ENCODE measurements around a stretch of chr15.

DNA sequence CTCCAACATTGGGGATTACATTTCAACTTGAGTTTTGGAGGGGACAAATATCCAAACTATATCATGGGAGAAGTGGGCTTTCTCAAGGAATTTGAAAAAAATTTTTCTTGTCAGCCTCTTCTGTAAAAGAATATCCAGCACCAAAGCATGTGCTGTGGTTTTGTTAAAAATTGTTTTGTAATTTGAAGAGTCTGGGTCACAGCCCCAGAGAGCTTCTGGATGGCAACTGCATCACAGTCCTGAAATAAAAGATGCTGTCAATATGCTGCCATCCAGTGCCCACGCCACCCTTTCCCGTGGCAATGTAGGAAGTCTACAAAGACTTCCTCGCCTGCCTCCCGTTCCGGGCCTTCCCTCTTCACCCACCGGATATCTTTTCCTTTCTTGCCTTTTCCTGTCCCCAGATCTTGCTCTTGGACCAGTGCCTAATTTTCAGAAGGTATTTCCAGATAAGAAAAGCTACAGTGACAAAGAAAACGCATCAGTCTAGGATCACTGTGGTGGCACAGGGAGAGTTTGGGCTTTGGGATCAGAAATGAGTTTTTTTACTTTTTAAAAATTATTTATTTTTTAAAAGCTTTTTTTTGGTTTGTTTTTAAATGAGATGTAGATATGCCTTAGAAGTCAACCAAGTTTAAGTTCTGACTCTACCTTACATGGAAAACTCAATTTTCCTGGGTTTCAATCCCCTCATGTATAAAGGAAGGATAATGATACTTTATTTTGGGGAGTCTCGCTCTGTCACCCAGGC is 99.9 kb downstream of the SKOR1 start:
- RRBS: no CpG with 5 or more reads among the region's 8 CpGs

DNA sequence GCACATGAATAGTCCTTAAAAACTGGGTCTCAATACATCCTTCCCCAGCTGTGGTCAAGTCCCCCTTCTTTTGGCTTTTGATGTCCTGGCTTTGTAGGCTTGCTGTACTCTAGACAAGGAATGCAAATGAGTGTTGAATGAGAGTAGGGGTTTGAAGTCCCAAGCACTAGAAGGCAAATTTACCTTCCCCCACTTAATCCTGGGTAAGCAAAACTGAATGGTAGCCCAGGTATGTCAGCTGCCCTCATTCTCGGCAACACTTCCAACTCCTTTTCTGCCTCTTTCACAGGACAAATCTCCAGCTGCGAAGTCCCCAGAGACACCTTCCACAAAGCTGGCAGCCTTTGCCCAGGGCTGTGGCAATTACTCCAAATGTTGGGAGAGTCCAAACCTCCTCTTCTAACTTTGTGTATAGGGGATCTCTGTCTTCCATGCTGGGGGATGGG is 92.8 kb upstream of the PIAS1 start:
- RRBS: no CpG with 5 or more reads among the region's 2 CpGs

- RRBS: no CpG with 5 or more reads among the region's 5 CpGs
Measured at GRCh38 chr15:68045967-68046388, 8.1 kb upstream of the PIAS1 start.

DNA sequence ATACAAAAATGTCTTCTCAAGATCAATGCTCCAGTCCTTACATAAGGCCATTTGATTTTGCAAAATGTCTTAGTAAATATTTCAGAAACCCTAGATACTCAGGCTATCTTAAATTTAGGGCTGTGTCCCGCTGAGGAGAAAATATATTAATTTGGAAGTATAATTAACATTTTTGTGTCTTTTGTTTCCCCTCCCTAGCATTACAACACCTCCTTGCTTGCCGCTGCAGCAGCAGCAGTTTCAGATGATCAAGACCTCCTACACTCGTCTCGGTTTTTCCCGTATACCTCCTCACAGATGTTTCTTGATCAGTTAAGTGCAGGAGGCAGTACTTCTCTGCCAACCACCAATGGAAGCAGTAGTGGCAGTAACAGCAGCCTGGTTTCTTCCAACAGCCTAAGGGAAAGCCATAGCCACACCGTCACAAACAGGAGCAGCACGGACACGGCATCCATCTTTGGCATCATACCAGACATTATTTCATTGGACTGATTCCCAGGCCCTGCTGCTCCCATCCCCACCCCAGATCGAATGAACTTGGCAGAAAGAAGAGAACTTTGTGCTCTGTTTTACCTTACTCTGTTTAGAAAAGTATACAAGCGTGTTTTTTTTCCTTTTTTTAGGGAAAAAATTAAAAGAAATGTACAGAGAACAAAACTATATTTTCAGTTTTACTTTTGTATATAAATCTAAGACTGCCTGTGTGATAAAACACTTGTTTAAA is 17.6 kb downstream of the CALML4 start:
- RRBS: no CpG with 5 or more reads among the region's 10 CpGs

GRCh38 chr15:68271744-68272706 is 5.5 kb upstream of the FEM1B start:
- RRBS: no CpG with 5 or more reads among the region's 14 CpGs

- RRBS: no CpG with 5 or more reads among the region's 1 CpG
Measured at GRCh38 chr15:68272707-68273083, 4.8 kb upstream of the FEM1B start.

DNA sequence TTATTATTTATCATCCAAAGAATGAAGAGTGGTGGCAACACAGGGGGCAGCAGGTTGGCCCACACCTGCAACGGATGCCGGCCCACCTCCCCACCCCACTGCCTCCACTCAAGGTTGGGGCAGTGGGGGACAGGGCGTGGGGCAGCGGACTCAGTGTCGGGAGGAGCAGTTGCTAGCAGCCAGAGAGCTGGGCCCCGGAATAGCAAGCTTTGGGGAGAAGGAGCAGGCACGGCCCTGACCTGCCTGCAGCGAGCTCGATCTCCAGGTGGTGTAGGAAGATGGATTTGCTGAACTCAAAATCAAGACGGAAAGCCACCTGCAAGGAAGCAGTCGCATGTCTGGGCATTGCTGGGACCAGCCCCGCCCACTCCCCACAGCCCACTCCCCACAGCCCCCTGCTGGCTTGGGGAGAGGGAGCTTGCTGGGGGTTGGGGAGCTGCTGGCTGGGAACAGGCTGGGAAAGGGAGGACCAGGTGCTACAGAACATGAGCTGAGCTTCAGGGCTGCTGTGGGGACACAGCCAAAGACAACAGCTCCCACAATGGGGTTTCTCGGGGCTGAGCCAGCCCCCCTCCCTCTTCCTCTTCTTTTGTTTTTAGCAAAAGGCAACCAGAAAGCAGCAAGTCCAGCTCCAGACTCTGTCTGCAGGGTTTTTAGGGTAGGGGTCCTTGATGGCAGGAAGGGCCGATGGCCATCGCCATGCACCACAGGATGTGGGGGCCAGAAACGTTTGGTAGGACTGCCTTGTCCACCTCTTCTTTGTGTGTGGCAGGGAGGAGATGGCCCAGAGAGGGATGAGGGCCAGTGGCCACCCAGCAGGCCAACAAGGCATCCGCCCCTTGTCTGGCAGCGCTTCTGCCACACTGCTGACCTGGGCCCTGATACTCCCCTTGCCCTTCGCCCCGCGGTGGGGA is 38.1 kb downstream of the FEM1B start:
- RRBS: no CpG with 5 or more reads among the region's 21 CpGs

- RRBS: no CpG with 5 or more reads among the region's 4 CpGs
Measured at GRCh38 chr15:68421880-68422131, 10.2 kb downstream of the ITGA11 start.

DNA sequence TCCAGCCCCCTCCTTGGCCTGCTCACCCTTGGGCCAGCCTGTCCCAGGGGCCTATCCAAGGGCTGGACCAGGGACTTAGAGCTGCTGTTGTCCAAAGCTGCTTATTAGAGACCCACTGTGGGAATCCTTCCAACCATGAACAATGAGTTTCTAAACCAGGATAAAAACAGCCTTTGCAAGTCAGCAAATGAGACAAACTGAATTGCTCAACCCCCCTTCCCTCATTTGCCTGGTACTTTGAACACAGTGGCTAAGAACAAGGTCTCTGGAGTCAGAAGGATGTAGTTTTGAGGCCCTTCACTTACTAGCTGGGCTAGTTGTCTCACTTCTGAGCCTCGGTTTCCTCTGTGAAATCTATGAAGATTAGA is 44.8 kb downstream of the ANP32A start:
- RRBS: no CpG with 5 or more reads among the region's 1 CpG

DNA sequence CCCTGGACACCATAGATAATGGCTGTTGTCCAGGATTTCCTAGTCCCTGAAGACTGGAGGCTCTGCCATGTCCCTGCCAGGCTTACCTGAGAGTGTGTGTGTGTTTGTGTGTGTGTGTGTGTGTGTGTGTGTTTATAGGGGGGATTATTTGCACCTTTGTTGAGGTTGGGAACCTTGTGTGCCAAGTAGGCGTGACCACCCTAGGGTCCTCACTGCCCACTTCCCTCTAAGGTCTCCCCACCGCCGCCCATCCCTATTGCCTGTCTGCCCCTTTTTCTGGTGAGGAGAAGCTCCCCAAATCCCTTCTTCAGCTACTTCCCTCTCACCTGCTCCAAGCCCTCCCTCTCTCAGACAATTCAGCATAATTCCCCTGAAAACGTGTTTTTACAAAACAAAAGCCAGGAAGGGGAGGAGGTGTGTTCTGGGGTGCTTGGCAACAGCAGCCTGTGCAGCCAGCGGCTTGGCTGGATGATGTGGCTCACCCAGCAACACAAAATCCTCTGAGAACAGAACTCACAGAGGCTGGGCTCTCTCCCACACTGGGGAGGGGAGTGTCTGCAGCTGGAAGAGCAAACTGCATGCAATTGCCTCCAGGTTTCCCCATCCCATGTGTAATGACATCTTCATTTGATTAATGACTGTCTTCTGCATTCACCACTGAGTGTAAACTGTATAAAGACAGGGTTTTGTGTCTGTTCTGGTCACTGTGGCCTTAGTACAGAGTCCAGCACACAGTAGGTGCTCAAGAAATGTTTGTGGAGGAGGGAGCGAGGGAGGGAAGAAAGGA is 70.3 kb upstream of the GLCE start:
- RRBS: no CpG with 5 or more reads among the region's 6 CpGs

GRCh38 chr15:69255731-69256223 is 42.9 kb upstream of the PAQR5 start:
- RRBS: no CpG with 5 or more reads among the region's 10 CpGs

GRCh38 chr15:69296473-69297267 is 2.0 kb upstream of the PAQR5 start:
- RRBS: no CpG with 5 or more reads among the region's 9 CpGs

- RRBS: no CpG with 5 or more reads among the region's 7 CpGs
Measured at GRCh38 chr15:69444723-69445034, 7.9 kb upstream of the RPLP1 start.

DNA sequence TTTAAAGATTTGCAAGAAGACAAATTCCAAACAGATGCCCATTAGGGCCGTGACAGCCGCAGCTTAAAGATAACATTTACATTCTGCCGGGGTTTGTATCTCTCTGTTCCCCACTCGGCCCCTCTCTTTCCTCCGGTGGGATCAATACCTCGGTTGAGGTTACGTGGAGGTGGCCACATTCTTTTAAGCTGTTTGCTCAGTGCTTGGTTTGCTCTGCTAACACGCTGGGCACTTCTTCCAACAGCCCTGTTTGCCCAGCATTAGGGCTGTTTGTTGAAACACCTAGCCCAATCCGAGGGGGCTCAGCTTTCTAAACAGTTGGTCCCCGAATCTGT is 108.6 kb downstream of the RPLP1 start:
- RRBS: 94% methylated on average over 2 of the region's 10 CpGs

DNA sequence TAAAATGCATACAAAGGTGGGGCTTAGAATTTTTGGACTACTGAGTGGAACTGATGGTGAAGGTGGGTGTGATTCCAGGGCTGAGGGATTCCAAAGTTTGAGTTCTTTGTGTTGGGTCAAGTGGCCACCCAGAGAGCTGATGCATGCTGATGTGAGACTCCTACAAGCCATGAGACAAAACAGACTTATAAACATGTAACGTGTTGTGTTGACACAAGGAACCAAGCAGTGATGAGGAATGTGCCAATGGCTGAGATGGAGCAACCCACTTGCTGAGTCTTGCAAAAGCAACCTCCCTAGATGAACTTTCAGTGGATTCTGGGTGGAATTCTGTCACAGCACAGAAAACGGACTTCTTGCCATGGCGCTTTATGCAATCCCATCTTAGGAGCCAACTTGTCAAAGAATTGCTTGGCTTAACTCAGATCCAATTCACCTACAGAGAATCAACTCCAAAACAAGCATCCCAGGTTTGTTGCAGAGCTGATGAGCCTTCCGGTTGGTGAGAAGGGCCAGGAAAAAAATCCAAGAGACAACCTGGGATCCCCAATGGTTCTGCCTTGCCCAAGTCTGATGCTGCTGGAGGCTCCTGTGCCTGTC is 288.9 kb downstream of the TLE3 start:
- RRBS: no CpG with 5 or more reads among the region's 4 CpGs

- RRBS: 95% methylated on average over 3 of the region's 23 CpGs
Measured at GRCh38 chr15:69812735-69813261, 284.9 kb downstream of the TLE3 start.

DNA sequence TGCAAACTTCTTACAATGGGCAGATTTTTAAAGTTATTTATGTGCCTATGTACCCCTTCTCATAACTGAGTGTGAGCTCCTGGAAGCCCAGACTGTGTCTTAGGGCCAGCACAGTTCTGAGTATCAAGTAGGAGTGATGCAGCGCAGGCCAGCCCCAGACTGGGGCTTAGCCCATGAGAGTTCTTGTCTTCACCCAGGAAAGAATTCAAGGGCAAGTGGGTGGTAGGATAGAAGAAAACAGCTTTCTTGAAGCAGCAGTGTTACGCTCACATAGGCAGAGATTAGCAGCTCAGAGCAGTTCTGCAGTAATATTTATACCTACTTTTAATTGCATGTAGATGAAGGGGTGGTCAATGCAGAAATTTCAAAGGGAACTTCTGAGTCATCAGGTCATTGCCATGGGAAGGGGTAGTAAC is 74.9 kb downstream of the TLE3 start:
- RRBS: no CpG with 5 or more reads among the region's 2 CpGs

- RRBS: no CpG with 5 or more reads among the region's 4 CpGs
Measured at GRCh38 chr15:70023225-70023605, 74.5 kb downstream of the TLE3 start.

DNA sequence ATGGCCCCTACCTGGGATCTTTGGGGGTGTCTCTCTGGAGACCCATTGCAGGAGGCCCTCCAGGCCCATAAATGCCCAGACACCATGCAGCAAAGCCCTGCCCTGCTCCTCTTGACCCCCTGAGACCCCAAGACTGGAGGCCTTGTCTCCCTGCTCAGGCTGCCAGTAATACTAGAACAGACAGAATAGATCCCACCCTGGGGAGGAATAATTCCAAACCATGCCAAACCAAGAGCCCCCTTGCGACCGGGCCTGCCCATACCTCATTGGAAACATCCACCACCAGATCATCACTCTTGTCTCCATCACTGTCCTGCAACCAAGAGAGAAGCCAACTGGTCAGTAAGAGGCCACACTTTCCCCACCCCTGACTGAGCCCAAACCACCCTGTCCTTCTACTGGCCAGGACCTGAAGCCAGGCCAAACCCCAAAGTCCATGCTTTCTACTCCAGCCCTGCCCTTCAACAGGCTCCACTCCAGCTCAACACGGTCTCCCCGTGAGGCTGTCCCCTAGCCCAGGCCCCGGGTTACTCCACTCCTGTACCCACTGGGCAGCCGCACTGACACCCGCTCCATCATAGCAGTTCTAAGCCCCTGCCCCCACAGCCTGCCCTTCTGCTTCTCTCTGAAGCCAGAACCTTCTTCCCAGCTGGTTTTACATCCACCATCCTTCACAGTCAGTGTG is 38.4 kb downstream of the TLE3 start:
- RRBS: no CpG with 5 or more reads among the region's 7 CpGs